Cardiac muscle cell (in vitro differentiated cells and primary cell): ENCODE measurements around a stretch of chr7.

GRCh38 chr7:151864029-151864526 is 12.8 kb downstream of the PRKAG2 start:
- RAMPAGE, long total RNA = no peak
- RRBS = no CpG with 5 or more reads among the region's 10 CpGs

DNA sequence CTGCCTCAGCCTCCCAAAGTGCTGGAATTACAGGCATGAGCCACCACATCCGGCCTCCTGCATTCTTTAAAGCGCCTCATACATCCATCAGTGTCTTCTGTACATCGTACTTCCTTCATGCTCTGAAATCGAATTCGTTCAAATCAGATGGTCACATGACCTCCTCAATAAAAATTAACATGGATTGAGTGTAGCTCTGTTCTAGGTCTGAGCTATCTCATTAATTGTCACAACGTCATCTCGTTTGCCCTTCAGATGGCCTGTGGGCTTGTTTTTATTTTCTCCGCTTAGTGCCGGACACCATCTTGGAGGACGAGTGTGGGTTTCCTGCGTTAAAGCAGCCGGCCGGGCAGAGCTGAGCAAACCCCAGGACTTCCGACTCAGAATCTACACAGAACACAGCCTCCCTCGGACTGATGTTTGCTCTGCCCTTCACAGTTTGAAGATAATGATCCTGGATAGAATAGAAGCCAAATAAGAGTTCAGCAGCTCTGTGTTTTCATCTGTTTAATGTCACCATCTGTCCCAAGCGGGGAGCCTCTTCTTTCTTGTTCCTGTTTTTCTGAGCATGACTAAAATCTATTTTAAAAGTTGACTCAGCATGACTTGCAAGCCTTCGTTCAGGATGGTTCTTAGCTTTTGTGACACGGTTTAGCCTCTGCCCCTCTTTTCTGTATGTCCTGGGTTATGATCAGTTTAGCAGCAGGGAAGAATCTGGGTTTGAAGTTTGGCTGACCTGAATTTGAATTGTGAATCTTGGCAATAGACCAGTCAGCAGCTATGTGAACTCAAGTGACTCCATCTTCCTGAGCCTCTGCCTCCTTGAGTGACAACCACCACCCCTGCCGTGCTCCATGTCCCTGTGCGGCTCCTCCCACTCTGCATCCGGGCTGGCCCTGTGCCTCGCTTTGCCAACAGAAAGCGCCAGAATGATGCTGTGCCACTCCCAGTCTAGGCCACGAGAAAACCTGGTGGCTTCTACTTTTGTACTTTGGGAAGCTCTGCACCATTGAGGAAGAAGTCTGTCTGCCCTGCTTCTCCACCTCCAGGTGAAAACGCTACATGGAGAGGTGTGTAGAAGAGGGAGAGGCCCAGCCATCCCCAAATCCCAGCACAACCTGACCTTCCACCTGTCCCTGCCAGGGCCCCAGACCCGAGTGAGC is 30.5 kb upstream of the GALNTL5 start:
- RAMPAGE, long total RNA = no peak
- RRBS = 79% methylated on average over 2 of the region's 26 CpGs

DNA sequence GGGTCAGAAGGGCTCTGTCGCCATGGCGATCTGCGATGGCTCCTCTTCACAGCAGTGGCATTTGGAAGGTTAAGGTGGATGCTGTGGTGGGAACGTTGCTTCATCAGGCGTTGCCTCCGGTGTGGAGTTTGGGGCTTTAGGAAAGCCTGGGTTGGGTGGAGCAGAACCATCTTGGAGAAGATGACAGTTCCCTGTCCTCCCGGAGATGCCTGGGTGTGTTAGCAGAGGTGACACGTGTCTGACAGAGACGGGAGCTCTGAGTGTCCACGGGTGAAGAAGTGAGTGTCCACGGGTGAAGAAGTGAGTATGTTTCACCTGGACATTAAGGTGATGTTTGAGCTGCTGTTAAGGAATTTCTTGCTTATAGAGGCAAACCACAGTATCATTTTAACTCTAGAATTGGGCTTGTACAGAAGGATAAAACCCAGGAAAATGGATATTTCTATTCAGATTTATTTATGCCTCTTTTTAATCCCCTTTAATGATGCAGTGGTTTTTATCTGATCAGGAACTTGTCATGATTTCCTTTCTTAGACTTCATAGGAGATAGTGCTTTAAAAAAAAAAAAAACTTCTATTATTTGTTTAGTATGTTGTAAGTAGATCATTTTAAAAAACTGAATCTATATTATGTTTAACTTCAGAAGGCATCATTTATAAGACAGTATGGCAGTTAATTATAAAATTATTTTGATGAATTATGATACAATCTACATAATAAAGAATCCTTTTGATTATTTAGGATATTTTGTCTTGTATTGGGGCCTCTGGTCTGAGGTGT is 96.3 kb downstream of the GALNT11 start:
- RAMPAGE, long total RNA = no peak
- RRBS = 92% methylated on average over 2 of the region's 11 CpGs

- RAMPAGE, long total RNA = no peak
- RRBS = no CpG with 5 or more reads among the region's 5 CpGs
Observed at GRCh38 chr7:152250637-152251416, 185.0 kb downstream of the KMT2C start.

- RAMPAGE, long total RNA = no peak
- RRBS = 2% methylated on average over 11 of the region's 37 CpGs
Observed at GRCh38 chr7:152434837-152435318, 925 bp downstream of the KMT2C start.

GRCh38 chr7:152759943-152760736 is 588 bp downstream of the ACTR3B start:
- RAMPAGE, long total RNA = no peak
- RRBS = 2% methylated on average over 26 of the region's 54 CpGs

DNA sequence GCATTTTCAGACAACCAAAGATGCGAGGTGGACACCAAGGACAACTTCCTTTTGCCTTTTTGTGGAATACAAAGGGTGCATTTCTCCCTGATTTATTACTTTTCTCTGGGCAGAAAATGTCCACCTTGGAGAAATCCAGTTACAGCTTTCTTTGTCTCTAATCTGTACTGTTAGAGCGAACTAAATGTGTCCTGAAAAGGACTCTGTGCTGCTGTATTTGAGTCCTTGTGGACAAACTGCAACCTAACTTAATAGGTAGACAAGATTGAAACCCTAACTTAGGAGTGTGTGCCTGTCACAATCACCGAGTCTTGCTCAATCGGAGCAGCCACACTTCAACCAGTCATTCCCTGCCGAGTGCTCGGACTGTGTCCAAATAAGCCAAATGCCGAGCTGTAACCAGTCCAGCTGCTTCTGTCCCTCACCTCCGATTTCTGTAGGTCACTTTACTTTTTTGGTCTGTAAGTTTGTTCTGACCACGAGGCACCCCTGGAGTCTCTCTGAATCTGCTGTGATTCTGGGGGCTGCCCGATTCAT is 139.8 kb downstream of the ACTR3B start:
- RAMPAGE, long total RNA = no peak
- RRBS = no CpG with 5 or more reads among the region's 10 CpGs

DNA sequence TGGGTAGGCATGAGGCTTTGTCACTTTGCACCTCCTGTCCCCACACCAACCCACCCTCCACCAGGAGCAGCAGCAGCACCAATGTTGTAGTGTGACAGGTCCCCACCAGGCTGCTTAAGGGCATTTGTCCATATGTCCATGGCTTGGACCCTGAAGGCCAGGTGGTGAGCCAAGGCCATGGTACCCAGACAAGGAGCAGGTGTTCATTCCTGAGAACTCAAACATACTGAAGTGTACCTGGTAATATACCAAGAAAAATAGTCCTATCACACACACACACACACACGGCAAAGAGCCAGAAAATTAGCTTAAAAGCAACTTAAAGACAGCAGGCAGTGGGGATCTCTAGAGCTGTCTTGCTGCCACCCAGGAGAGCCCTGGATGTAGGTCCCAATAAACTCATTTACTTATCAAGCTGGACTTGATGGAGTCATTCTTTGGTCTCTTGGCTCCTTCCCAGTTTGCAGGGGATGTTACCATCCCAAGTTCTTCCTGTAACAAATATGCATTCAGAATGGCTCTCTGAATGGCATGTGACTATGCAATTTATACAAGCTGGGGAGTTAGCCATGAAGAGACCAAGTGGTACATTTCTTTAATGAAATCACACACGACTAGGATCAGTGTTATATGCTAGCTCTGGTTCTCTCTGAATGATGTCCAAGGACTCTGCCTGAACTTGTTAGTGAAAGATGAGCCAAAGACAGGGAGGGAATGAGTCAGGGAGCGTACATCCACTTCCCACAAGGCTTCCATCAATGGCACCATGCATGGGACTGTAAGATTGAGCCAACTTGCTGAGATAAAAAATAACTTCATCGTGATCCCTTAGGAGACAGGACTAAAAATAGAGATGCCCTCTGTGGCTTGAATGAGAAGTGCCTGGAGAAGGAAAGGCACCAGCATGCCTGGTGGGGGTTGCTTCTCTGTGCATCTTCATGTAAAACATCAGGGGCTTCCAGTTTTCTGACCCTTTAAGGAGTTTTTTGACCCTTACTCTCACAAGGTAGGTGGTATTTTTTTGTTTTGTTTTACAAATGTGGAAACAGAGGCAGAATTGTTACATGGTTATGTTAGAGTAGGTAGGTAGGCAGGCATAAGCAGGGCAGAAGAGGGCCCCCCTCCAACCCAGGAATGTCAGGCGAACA is 629.5 kb downstream of the ACTR3B start:
- RAMPAGE, long total RNA = no peak
- RRBS = no CpG with 5 or more reads among the region's 5 CpGs

DNA sequence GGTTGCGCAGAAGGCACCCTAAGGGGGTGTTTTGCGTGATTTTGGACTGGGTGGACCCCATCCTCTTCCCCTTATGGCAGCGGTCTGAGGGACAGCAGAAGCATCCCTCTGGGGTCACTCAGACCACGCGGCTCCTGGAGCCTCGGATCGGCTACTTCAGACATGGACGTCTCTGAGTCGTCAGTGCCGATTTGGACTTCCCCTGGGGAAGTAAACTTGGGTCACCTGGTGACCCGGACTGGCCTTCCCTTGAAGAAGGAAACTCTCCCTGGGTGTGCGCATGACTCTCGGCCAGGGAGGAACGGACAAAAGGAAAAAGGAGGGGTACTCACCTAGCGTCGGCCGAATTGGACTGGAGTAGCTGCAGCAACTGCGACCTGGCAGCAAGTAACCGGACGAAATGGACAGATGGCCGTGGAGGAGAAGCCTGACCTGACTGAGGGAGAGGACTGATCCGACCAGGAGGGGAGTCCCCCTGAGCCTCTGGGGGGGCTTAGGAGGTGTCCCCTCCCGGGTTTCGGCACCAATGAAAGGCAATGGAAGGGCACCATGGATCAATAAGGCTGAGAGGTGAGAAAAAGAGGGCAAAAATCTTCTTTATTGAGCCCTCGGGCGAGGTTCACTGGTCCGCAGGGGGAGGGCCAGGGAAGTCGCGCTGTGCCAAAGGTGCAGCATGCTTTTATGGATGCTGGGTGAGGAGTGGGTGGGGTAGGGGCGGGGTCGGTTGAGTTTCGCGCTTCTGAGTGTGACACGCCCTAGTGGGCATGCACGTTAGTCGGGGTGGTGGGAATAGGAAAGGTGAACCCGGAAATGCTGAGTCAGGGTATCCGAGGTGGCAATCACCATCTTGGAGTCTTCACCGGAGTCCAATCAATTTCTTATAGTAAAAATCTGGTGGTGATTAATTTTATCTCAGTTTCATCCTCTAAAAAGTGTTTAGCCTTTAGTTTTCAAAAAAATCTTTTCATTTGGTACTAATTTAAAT is 638.6 kb upstream of the DPP6 start:
- RAMPAGE, long total RNA = no peak
- RRBS = 67% methylated on average over 1 of the region's 39 CpGs

DNA sequence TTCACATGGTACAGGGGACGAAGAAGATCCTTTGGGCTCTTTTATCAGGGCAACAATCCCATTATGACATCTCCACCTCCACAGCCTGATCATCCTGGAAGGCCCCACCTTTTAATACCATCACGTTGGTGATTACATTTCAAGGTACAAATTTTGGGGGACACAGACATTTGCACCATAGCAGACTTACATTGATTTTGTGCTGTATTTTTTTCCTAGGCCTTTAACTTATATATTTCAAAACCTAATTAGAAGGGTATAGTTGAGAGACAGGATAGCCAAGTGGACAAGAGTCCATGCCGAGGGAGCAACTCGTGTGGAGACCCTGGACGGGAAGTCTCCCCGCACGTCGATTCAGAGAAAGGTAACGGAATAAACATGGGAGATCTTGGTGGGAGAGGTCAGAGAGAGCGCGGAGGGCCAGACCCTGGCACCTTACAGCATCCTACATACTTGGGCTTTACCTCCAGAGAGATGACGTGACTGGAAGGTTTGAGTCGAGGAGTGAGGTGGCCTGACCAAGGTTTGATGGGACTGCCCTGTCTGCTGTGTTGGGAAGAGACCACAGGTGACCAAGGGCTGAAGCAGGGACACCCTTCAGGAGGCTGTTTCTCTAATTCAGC is 123.5 kb upstream of the DPP6 start:
- RAMPAGE, long total RNA = no peak
- RRBS = no CpG with 5 or more reads among the region's 13 CpGs

DNA sequence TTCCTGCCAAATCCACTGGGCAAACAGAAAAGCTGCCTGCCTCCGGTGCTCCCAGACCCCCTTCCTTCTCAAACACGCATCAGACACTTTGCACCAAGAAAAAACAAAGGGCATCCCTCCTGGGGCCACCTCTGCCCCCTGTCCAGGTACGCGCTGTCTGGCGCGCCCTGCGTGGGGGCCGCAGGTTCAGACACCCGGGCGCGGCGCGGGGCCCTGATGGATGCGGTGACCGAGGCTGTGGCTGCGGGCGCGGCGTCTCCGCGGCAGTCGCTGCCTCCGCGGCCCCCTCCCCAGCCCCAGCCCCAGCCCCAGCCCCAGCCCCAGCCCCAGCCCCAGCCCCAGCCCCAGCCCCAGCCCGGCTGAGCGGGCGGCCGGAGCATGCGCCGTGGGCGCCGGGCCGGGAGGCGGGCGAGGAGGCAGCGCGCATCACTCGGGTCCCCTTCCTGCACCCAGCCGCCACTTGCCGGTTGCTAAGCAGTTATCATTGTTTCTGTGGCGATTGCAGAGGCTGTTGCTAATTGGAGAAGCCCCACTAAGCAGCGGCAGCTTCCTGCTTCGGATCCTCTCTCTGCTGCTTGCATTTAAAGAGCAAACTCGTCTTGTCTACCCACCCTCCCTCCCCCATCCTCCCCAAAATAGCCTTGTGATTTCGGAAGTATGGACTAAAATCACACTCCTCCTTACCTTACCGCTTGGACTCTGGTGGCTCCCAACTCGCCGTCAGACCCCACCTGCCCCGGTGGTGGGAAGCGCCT is 252.7 kb downstream of the DPP6 start:
- RAMPAGE, long total RNA = no peak
- RRBS = 5% methylated on average over 8 of the region's 50 CpGs

GRCh38 chr7:154845061-154845482 is 157.9 kb downstream of the PAXIP1 start:
- RAMPAGE, long total RNA = no peak
- RRBS = no CpG with 5 or more reads among the region's 7 CpGs

DNA sequence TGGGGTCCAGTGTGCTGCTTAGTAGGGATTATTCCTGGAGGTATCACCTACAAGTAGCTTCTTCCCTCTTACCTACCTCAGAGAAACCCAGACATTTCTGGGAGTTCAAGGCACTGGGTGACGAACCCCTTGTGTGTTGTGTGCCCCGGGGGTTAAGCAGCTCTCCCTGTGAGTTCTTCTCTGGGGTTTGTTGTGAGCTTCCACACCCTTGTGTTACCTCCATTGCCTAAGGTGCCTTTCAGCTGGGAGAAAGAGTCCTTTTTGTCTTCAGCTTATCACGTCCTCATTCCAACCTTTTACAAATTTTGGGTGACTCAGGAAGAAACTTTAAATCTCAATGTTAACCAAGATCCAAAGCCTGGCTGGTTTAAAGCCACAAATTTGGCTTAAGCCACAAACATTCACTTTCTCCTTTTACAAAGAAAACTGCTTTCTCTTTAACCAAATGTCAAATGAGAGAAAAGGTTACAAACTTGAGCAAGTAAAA is 75.0 kb downstream of the PAXIP1 start:
- RAMPAGE, long total RNA = no peak
- RRBS = no CpG with 5 or more reads among the region's 3 CpGs

- RAMPAGE, long total RNA = no peak
- RRBS = no CpG with 5 or more reads among the region's 5 CpGs
Observed at GRCh38 chr7:154967485-154968040, 35.4 kb downstream of the PAXIP1 start.

GRCh38 chr7:154983128-154983376 is 19.9 kb downstream of the PAXIP1 start:
- RAMPAGE, long total RNA = no peak
- RRBS = no CpG with 5 or more reads among the region's 3 CpGs

DNA sequence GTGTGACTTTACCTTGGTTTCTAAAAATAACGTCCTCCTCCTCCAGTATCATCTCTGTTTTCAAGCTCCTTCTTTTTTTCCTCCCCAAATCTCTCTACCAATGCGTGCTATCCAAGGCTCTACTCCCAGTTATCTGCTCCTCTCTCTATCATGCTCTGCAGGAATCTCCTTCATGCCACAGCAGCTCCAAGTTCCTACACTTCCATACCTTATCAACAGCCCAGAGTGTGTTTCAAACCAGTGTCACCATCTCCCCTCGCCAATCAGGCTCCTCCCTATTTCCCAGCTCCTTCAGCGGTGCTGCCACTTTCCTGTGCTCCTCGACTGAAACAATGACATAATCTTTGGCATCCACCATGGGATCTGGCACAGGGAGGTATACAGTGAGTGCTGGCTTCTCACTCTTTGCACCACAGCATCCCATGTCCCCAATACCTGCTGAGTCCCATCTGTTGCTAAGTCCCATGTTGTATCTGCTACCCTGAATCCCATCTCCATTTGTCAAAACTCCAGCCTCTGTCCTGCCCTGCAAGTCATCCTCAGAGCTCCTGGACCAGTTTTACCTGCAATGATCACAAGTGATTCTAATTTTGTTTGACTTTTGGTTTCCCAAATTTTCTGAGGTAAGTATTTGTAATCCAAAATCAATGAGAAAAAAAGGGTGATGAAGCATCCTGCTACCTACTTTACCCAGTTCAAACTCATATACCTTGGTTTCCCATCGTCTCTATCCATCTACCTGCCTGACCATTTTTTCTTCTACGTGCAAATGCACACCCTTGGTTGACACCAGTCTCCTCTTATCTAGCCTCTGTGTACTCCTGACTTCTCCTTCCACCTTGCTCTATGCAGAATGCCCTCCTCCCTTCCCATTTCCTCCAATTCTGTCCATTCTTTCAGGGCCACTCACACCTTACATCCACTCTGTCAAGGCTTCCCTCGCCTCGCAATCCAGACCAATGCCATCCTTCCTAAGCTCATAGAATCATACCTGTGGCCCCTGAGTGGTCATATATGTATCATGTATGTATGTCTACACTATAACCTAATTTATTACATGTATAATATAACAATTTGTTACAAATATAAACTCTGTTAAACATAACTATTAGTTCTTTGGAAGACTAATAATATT is 15.2 kb downstream of the PAXIP1 start:
- RAMPAGE, long total RNA = no peak
- RRBS = no CpG with 5 or more reads among the region's 9 CpGs

DNA sequence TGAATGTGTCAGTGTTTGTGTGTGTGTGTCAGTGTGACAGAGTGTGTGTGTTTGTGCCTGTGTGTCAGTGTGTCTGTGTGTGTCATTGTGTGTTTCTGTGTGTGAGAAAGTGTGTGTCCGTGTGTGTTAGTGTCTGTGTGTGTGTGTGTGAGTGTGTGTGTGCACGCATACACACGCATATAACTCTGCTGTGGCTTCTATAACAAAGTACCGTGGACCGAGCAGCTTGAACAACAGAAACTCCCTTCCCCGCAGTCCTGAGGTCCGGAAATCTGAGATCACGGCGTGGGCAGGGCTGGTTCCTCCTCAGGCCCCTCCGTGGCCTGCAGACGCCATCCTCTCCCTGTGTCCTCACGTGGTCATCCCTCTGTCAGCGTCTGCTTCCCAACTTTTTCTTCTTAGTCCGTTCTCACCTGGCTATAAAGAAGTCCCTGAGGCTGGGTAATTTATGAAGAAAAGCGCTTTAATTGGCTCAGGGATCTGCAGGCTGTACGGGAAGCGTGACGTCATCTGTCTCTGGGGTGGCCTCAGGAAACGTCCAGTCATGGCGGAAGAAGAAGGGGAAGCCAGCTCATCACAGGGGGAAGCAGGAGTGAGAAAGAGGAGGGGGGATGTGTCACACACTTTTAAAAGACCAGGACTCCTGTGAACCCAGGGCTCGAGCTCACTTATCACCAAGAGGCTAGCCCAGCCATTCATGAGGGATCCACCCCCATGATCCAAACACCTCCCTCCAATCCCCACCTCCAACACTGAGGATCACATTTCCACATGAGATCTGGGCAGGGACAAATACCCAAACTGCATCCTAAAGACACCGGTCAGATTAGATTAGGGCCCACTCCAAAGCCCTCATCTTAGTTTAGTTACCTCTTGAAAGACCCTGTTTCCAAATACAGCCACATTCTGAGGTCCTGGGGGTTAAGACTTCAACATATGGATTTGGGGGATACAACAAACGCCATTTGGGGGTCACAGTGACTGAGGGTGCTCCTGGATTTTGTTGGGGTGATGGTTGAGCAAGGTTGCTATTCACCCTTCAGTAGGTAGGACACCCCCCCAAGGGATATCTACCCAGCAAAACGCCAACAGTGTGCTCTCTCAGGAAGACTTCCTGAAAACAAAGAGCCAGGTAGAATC is 91.2 kb upstream of the INSIG1 start:
- RAMPAGE, long total RNA = no peak
- RRBS = no CpG with 5 or more reads among the region's 24 CpGs

GRCh38 chr7:155252788-155253677 is 44.6 kb upstream of the INSIG1 start:
- RAMPAGE, long total RNA = no peak
- RRBS = no CpG with 5 or more reads among the region's 27 CpGs

GRCh38 chr7:155285823-155286226 is 11.9 kb upstream of the INSIG1 start:
- RAMPAGE, long total RNA = no peak
- RRBS = no CpG with 5 or more reads among the region's 12 CpGs

DNA sequence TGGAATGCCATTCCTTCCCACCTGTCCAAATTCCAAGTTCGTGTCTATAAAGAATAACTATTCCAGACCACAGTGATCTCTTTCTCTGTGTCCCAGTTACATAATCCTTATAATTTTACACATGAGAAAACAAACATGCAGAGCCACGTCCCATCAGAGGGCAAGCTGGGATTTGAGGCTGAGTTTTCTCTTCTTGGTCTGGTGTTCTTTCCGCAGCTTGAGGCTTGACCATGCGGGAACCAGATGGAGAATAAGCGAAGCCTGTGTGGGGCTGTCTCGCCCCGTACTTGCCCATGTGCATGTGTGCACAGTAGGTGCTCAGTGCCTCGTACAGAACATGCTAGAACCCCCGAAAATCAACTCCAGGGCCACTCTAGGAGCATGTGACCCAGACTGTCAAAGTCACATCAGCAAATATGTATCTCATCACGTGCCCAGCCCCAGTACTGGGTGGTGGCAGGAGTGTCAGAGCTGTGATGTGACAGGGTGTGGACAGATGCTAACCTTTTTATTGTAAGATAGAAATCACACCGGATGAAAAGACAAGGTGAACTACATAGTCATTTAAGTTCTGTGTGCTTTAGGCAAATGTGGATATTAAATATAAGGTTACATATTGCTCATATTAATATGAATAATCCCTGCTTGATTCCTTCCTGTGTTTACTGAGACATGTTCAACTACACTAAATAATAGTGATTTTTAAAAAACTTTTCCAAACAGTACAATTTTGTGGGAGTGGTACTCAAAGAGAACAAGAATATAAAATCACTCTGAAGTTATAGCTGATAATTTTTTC is 3.2 kb downstream of the INSIG1 start:
- RAMPAGE, long total RNA = no peak
- RRBS = no CpG with 5 or more reads among the region's 11 CpGs